Metastatic Liver Carcinoma in the Lung (tissue), 2 donors: ENCODE results near the genes AFF1 and KLHL8.

GRCh38 chr4:84727141-84727860 is 144.4 kb downstream of the CDS1 start:
- PRO-cap, 2 experiments = no peak in any of the 2 experiments

DNA sequence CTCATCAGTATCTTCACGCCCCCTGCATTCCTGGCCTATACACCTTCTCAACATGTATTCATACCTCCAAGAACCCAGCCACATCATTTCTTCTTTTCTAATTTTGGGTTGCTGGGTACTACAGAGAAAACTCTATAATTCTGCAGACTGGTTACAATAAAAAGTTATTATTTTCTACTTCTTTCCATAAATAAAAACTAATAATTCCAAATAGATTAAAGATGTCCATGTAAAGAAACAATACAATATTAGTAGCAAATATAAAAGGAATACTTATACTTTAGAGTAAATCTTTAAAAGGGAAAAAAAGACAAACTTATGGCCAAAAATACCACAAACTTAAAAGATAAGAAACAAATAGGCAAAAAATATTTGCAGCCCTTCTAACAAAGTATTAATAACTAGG is 97.1 kb downstream of the WDFY3 start:
- PRO-cap, 2 experiments = no peak in any of the 2 experiments

GRCh38 chr4:84965498-84966513 is 684 bp downstream of the WDFY3 start:
- PRO-cap, 2 experiments = no peak in any of the 2 experiments

DNA sequence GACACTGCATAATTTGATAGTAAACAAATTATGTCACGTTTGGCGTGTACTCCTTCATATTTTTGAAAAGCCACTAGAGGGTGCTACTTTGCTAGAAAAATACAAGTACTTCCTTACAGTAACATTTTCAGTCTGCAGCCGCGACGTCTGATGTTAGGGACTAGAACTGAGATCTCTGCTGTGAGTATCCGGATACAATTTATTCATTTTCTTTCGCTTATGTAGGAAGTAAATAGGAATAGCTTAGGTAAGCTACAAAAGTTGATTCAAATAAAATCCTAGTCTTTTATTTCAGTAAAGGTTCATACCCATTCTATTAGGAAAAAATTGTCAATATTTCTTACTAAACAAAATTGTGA is 181.1 kb upstream of the WDFY3 start:
- PRO-cap, 2 experiments = no peak in any of the 2 experiments

DNA sequence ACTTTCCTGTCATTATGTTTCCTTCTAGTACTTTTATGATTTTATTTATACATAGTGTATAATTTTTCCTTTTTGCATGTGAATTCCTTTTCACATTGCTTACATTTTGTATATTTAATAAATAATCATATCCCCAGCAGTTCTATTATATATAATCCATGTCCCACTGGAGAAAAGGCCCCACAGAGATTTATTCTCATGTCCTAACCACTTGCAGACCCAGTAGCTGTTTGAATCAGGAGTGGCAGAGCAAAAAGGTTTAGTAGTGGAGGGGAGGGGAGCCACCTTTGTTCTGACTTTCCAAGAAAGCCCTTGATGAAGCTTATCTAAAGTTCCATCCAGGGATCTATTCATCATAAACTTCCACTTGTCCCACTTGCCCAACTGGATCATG is 39.4 kb downstream of the ARHGAP24 start:
- PRO-cap, 2 experiments = no peak in any of the 2 experiments

DNA sequence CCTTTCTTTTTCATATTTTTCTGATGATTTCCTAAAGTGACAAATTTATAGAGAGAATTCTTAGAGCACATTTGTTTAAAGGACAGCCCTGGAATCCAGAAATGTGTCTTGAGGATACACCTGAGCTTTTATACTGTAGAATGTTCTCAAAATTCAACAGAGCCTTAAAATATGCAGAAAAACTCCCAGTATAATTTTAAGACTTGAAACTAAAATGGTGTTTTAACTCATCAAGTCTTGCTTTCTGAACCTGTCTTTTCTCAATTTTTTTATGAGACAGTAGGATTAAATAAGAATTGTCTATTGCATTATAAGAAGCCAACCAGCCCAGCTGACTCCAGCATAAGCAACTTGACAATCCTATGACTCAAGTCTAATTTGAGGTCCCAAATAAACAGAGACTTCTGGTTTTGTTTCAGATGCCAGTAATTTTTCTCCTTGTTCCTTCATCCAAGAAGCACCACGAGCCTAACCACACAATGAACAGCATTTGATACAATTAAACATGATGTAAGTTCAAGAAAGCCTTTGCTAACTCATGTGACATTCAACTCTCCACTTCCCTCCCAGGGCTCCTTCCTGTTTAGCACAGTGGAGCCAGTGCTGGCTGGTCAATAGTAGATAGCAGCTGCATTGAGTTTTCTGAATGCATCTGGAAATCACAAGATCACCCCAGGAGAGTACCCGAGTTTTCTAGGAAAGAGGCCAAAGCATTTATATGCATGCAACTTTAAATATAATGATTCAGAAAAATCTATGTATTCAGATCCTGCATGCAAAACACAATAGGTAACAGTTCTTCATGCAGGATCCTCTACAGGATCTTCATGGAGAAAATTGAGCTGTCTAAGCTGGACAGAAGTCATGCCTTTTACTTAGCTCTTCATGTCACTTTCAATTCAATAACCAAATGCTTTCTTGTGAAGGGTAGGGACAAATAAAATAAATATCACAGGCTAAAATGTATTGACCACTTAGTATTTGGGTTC is 206.3 kb downstream of the ARHGAP24 start:
- PRO-cap, 2 experiments = peak in 1 of 2 experiments; most common plus-strand start position 586 of the sequence (in 1); most common minus-strand start position 361 of the sequence (in 1)

DNA sequence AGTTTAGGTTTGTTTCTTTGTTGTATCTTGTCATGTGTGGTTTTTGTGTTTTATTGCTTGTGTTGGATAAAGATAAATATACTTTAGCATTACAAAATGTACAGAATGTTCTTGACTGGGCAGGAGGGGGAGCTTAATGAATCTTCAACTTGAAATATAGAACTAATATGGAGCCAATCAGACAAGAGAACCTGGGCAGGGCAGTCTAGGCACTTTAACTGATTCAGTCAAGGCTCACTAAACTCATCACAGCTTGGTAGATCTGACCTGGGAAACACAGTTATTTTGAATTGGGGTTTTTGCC is 304.2 kb downstream of the ARHGAP24 start:
- PRO-cap, 2 experiments = peak in 1 of 2 experiments; most common plus-strand start position 221 of the sequence (in 1); most common minus-strand start position 138 of the sequence (in 1)

DNA sequence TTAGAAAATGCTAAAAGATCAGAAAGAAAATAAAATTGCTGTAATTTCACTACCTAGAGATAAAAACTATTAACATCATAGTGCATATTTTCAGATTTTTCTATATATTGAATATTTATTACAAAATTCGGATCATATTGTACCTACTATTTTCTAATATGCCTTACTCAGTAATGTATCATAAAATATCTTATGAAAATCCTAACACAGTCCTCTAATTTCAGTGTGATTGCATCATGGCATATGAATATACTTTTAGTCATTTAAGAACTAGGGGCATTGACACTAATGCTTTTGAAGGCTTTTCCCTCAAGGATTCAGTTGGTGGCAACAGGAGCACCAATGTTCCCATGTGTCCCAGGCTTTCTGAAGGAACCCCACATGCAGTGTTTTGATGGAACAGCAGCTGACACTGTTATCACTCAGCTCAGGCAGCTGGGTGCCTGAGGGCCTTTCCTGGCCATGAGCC is 348.2 kb downstream of the ARHGAP24 start:
- PRO-cap, 2 experiments = no peak in any of the 2 experiments

DNA sequence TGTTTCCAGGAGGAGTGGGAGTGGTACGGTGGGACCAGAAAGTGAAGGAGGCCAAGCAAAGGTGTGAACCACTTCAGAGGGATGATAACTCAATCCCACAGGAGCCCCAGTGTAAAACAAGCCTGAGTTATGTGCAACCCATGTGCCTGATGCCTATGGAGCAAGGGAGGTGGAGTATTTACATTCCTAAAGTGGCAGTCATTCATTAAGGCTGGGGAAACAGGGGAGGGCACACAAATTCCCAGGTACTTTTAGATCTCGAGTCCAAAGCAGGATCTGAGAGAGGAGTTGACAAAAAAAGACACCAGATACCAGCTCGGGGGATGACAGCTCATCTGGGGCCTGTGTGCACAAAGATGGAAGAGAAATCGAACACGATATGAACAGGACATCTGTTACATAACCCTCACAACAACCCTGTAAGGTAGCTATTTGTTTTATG is 91.7 kb upstream of the MAPK10 start:
- PRO-cap, 2 experiments = no peak in any of the 2 experiments

GRCh38 chr4:86831108-86831816 is 17.9 kb downstream of the SLC10A6 start:
- PRO-cap, 2 experiments = no peak in any of the 2 experiments

DNA sequence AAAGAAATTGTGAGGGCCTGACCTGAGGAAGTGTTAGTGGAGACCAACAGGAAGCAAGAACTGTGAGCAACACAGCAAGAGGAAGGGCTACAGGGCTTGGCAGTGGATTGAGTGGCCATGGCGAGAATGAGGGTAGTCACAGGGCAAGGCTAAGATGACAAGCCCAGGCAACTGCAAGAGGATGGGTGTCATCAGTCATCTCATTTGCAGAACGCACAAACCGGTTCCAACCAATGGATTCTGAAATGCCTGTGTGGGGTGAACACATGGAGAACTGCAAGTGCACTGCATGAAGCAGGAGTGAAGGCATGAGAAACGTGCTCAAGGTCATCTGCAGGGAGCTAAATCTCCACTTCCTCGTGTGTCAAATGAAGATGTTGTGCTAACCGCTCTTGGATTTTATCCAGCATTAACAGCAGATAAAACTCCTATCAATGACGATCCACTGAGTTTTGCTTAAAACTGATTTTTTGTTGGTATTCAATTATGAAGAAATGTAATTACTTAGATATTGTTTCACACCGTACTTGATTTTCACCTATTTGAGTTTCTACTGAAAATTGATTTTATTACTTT is 3.4 kb downstream of the SLC10A6 start:
- PRO-cap, 2 experiments = no peak in any of the 2 experiments

DNA sequence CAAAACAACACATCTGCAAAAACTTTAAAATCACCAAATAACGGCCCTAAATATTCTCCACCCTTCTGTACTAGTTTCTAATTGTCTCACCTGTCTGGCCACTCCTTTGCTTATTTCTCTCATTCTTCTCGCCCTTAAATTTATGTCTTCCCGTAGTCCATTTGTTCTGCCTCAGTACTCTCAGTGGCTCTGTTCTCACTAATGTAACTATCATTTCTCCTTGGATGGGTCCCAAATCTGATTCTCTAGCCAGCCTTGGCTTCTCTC is 4.2 kb upstream of the C4orf36 start:
- PRO-cap, 2 experiments = no peak in any of the 2 experiments

DNA sequence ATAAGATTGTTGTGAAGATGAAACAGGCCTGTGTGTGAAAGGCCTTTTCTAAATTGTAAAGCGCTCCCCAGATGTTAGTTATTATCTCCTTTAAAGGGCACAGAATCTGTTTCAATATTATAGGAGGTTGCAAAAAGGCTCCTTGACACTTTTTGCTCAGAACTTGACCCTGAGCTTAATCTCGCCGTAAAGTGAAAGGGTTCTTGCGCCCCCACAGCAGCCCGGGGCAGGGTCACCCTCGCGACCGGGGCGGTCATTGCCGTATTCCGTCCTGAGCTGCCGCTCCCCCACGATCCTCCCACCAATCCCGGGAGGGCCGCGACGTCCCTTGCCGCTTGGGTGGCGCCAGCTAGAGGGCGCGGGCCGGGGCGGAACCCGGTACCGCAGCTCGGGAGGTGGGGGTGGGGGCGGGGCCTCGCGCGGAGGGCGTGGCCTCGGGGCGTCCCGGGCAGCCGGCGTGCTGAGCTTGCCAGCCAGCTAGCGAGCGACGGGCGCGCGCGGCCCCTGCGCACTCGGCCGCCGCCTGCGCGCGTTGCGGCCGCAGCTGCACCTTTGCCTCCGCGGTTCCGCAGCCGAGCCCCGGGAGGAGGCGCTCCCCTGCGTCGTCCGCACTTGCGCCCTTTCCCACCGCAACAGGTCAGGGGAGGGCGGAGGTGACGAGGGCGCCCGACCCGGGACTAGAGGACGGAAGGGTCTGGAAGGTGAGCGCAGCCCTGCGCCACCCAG is at the start of gene AFF1:
AFF1 (plus strand) TSS at position 472 of the 726 bp plus-strand sequence.
- PRO-cap, 2 experiments = peak in 2 of 2 experiments; most common plus-strand start position 476 of the sequence (in 1); most common minus-strand start position 188 of the sequence (in 1)

GRCh38 chr4:86959074-86960048 is 24.6 kb downstream of the AFF1 start:
- PRO-cap, 2 experiments = no peak in any of the 2 experiments

DNA sequence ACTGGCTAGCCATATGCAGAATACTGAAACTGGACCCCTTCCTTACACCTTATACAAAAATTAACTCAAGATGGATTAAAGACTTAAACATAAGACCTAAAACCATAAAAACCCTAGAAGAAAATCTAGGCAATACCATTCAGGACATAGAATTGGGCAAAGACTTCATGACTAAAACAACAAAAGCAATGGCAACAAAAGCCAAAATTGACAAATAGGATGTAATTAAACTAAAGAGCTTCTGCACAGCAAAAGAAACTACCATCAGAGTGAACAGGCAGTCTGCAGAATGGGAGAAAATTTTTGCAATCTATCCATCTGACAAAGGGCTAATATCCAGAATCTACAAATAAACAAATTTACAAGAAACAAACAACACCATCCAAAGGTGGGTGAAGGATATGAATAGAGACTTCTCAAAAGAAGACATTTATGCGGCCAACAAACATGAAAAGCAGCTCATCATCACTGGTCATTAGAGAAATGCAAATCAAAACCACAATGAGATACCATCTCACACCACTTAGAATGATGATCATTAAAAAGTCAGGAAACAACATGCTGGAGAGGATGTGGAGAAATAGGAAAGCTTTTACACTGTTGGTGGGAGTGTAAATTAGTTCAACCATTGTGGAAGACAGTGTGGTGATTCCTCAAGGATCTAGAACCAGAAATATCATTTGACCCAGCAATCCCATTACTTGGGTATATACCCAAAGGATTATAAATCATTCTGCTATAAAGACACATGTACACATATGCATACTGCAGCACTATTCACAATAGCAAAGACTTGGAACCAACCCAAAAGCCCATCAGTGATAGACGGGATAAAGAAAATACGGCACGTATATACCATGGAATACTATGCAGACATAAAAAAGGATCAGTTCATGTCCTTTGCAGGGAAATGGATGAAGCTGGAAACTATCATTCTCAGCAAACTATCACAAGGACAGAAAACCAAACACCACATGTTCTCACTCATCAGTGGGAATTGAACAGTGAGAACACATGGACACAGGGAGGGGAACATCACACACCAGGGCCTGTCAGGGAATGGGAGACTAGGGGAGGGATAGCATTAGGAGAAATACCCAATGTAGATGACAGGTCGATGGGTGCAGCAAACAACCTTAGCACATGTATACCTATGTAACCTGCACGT is 54.5 kb downstream of the AFF1 start:
- PRO-cap, 2 experiments = no peak in any of the 2 experiments

DNA sequence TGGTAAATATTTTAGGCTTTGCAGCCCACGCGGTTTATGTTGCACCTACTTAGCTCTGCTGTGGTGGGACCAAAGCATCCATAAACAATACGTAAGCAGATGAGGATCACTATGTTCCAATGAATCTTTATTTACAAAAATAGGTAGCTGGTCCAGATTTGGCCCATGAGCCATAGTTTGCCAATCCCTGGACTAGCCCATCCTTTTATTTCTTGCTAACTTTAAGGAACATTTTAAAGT is 95.3 kb downstream of the AFF1 start:
- PRO-cap, 2 experiments = no peak in any of the 2 experiments

GRCh38 chr4:87045556-87046400 is 111.0 kb downstream of the AFF1 start:
- PRO-cap, 2 experiments = no peak in any of the 2 experiments

- PRO-cap, 2 experiments = peak in 2 of 2 experiments; most common plus-strand start chr4:87220754 (in 2); most common minus-strand start chr4:87220442 (in 1)
Measured at GRCh38 chr4:87220272-87220869, at the start of gene KLHL8. Gene KLHL8 (minus strand): TSS chr4:87220618.

GRCh38 chr4:87389917-87390501 is 979 bp downstream of the HSD17B11 start:
- PRO-cap, 2 experiments = peak in 1 of 2 experiments; most common plus-strand start chr4:87390345 (in 1); most common minus-strand start chr4:87390253 (in 1)

- PRO-cap, 2 experiments = no peak in any of the 2 experiments
Measured at GRCh38 chr4:87391648-87391979, 626 bp upstream of the HSD17B11 start.